Transverse colon (tissue), 4 donors: ENCODE data around the gene CD36.

- PRO-cap = no peak
- RAMPAGE, long total RNA, 4 experiments = no peak in any of the 4 experiments
Measured at GRCh38 chr7:77331724-77332067, 84.5 kb downstream of the GSAP start.

DNA sequence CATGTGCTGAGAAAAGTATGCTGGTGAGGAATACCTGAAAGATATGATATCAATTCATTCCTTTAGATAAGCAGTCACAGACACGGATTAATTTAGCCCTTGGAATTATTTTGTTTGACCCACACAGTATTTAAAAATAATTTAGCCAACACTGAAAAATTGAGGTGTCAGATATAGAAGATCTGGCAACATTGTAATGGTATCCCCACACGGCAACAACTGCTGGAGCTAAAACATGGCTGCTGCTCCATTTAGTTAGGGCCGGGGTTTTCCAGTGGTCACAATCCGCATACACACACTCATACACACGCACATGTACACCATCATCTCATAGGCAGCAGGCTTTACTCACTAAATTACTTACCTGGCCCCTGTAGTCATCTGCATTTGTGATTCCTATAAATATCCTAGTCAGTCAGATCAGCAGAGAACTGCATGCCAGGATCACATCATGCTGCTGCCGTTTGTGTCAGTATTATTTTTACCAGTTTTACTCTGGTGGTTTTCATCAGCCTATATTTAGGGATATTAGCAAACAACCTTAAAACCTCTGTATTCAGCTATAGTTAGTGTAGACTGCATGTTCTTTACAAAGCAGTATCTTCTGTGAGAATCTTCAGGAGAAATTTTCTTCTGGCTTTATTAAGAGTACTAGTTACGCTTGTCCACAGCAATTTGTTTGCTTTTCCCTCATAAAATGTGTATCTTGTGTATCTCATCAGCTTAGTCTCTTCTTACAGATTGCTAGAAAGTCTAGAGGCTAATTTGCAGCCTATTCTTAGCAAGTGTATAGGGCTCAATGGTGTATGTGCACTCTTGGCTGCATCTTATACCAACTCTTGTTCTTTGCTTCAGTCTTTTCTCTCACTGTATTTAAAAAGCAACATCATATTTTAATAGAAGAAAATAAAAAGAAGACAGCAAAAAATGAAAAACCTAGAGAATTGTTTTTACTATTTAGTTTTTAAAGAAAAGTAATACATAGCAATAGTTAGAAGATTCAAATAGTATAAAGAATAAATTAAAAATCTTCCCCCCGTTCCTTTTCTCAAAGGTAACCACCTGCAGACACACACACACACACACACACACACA, 38.2 kb upstream of the PTPN12 start:
- PRO-cap = no peak
- RAMPAGE, long total RNA, 4 experiments = no peak in any of the 4 experiments

DNA sequence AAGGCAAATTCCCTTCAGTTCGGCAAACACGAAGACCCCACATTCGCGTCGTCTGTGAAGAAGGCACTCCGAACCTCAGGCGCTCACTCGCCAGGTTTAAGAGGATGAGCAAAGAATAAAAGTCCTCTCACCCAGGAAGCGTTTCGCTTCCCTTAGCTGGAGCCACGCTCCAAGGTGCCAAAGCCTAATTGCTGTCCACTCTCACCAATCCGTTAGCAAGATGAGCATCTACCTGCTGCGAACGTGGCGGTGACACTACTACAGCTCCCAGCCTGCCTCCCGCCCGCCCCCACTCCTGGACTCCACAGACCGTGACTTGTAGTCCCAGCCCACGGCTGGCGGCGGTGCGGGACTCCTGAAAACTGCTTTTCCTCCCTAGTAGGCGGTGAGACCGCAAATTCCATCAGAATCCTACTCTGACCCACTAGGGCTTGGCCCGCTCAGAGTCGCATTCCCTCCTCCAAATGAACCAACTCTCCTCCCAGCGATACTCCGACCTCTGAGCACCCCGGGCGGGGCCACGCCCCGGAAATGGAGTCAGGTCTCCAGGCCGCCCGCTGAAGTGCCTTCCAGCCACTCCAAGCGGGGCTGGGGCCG, 615 bp upstream of the PTPN12 start:
- PRO-cap = bidirectional peak, plus-strand start outside the sequence, minus-strand start at position 462 of the sequence
- RAMPAGE, long total RNA, 4 experiments = no peak in any of the 4 experiments

- PRO-cap = bidirectional peak, plus-strand start at chr7:77538468, minus-strand start at chr7:77538397; bidirectional peak, plus-strand start at chr7:77538875, minus-strand start at chr7:77538775
- RAMPAGE, long total RNA, 4 experiments = no peak in any of the 4 experiments
Measured at GRCh38 chr7:77538177-77539139, 1.4 kb downstream of the PTPN12 start.

DNA sequence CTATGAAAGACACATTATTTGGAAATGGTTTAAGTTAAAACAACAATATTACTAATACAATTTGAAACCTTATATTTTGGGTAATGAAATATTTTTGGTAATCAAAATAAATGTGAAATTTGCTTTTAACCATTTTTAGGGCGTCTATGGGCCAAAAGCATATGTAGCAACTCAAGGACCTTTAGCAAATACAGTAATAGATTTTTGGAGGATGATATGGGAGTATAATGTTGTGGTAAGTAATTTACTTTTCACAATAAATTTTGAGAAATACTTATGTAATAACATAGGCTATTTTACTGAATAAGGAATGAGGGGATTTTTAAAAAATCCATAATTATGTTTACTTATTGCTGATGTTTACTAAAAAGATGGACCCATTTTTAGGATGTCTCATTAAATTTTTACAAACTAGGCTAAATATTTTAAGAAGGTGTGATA, 46.3 kb downstream of the PTPN12 start:
- PRO-cap = no peak
- RAMPAGE, long total RNA, 4 experiments = start-site peak on the plus strand in 1 of 4 experiments, centred at position 190 of the sequence, 6 reads per replicate

DNA sequence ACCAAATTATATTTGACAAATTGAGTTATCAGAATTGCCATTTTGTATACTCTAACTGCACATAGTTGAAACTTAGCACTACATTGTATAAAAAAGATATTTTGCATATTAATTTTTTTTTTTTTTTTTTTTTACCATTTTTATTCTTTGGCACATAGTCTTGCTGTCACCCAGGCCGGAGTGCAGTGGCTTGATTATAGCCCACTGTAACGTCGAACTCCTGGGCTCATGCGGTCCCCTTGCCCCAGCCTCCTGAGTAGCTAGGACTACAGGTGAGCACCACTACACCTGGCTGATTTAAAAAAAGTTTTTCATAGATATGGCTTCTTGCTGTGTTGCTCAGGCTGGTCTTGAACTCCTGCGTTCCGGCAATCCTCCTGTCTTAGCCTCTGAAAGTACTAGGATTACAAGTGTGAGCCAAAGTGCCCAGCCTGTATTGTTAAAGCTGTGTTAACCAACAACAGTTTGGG, 15.0 kb downstream of the RSBN1L start:
- PRO-cap = no peak
- RAMPAGE, long total RNA, 4 experiments = no peak in any of the 4 experiments

GRCh38 chr7:77761277-77761585, 37.0 kb downstream of the TMEM60 start:
- PRO-cap = no peak
- RAMPAGE, long total RNA, 4 experiments = no peak in any of the 4 experiments

GRCh38 chr7:77799938-77800502, 1.8 kb upstream of the TMEM60 start:
- PRO-cap = no peak
- RAMPAGE, long total RNA, 4 experiments = no peak in any of the 4 experiments

GRCh38 chr7:78020108-78020385, 221.8 kb upstream of the TMEM60 start:
- PRO-cap = no peak
- RAMPAGE, long total RNA, 4 experiments = no peak in any of the 4 experiments

- PRO-cap = no peak
- RAMPAGE, long total RNA, 4 experiments = no peak in any of the 4 experiments
Measured at GRCh38 chr7:80392896-80393145, 119.0 kb downstream of the GNAT3 start.

- PRO-cap = no peak
- RAMPAGE, long total RNA, 4 experiments = no peak in any of the 4 experiments
Measured at GRCh38 chr7:80611568-80612091, 26.8 kb upstream of the CD36 start.

DNA sequence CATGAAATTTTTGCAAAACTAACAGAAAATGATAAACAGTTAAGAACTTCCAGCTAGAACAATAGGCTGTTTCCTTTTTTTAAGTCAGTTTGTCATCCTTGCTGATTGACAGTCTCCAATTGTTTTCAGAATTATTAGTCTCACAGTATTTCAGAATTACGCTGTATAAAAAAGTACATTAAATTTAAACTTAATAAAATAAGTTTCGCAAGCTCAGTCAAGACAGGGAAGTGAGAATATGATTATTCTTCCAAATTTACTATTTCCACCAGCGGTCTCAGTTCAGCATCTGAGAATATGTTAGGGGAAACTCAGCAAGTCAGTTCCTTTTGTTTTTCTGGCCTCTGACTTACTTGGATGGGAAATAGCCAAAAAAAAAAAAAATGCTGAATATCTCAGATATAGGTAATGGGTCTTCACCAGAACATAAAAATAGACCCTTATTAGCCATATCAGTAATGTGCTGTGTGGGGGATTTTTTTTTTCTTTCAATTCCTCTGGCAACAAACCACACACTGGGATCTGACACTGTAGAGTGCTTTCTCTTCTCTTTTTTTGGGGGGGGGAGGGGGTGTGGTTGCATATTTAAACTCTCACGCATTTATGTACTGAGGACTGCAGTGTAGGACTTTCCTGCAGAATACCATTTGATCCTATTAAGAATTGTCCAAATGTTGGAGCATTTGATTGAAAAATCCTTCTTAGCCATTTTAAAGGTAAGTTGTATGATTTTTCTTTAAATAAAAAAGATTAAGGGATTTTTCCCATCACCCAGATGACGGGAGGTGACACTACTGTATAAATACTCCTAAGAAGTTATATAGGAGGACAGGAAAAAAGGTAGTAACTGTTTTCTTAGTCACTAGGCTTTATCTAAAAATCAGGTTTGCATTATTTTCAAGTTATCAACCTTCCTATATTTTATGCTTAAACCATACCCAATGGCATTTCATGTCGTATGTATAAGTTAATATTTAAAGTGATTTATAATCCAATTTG, at the start of gene CD36:
Gene CD36 (plus strand): TSS at position 612 of the 999 bp plus-strand sequence.
- PRO-cap = unidirectional peak, plus-strand start at position 612 of the sequence
- RAMPAGE, long total RNA, 4 experiments = start-site peak on the plus strand in 1 of 4 experiments, centred at position 626 of the sequence, 47 reads per replicate

DNA sequence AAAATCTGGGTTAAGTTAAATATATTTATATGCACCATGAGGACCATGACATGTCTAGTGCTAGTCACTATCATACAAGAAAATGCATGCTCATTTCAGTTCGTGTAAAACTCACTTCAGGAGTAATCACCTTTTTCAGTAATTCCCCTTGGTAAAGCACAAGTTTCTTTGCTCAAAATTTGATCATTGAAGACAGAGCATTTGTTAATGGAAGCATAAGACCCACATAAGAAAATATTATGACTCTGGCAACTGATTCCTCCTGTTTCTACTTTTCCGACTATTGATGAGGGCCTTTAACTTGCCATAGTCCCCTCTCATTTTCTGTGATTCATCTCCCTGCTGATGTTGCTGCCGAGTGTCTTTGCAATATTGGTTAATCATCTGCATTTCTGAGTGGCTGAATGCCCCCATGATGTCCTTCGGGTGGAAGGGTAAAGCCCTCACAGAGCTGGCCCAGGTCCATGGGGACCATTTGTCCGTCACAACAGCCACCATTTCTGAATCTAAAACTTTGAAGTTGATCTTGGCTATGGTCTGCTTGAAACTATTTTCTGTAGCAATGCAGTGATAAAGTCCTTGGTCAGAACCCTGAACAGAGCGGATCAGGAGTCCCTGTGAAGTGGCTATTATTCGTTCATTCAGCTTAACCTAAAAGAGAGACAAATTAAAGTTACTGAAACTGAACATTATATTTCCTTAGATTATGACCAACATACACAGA, 106.4 kb downstream of the CD36 start:
- PRO-cap = no peak
- RAMPAGE, long total RNA, 4 experiments = start-site peak on the minus strand in 1 of 4 experiments, centred at positions 472 to 625 of the sequence, 17 to 41 reads per replicate

GRCh38 chr7:81478181-81479321, 291.3 kb downstream of the HGF start:
- PRO-cap = no peak
- RAMPAGE, long total RNA, 4 experiments = no peak in any of the 4 experiments

DNA sequence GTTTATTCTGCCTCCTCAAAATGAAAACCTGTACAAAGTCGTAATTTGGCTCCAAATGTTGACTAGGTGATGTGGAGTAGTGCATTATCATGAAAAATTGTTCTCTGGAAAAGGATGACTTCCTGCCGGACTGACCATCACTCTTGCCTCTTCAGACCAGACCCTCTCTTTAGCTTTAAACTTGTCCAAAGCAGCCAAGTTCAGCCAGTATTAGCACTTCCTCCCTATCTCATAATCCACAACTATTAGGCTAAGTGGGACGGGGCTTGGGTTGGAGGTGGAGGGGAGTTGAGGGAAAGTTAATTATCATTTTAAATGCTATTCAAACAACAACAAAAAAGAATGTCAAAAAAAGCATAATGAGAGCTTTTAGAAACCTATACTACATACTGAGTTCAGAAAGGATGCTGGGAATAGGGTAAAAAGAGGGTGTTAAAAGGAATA, 447 bp downstream of the HGF start:
- PRO-cap = no peak
- RAMPAGE, long total RNA, 4 experiments = no peak in any of the 4 experiments

DNA sequence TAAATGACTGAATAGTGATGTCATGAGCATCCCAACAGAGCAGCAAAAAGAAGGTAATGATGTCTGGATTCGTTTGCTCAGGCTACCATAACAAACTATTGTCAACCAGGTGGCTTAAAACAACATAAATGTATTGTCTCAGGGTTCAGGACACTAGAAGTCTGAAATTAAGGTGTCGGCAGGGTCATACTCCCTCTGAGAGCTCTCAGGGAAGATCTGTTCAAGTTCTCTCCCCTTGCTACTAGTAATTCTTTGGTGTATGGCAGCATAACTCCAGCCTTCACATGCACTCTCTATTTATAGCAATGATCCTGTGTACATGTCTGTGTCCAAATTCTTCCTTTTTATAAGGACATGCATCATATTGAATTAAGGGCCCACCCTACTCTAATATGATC, 27.3 kb downstream of the CACNA2D1 start:
- PRO-cap = no peak
- RAMPAGE, long total RNA, 4 experiments = no peak in any of the 4 experiments

GRCh38 chr7:82955583-82956192, 207.0 kb downstream of the PCLO start:
- PRO-cap = no peak
- RAMPAGE, long total RNA, 4 experiments = start-site peak on the minus strand in 1 of 4 experiments, at chr7:82955873-82955914 at its widest, 17 reads per replicate

- PRO-cap = no peak
- RAMPAGE, long total RNA, 4 experiments = no peak in any of the 4 experiments
Measured at GRCh38 chr7:84055478-84055910, 139.1 kb downstream of the SEMA3A start.

DNA sequence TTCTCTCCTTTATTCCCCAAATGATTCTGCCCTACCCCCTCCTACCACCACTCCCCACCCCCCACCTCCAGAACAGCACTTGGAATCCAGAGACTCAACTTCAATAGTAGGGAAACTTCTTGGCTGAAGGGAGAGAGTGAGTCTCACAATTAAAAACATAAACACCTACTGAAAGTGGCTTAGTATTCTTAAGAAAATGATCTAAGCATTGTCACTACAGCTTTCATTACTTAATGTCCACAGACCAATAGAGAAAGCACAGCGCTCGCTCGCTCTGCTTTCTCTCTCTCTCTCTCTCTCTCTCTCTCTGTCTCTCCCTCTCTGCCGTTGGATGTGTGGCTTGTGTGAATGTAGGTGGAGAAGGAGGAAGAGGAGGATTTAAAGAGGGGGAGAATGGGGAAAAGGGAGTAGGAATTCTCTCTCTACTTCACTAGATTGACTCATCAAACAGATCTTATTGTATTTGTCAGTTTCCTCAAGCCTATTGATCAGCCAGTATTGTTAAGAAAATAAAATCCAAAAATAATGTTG, 1.6 kb upstream of the SEMA3A start:
- PRO-cap = unidirectional peak, minus-strand start at position 290 of the sequence
- RAMPAGE, long total RNA, 4 experiments = no peak in any of the 4 experiments

DNA sequence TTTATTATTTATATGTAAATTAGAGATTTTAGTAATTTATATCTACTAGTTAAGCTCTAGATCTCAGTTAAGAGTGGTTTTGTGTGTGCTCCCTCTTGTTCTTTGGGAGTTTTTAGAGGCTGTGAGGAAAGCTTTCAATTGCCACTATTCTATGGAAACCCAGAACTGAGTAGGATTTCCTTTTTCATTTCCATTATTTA, 14.6 kb upstream of the SEMA3D start:
- PRO-cap = no peak
- RAMPAGE, long total RNA, 4 experiments = no peak in any of the 4 experiments